Measurements from ENCODE around the genes SEC16B, CLEC20A, ANGPTL1, AXDND1 and TDRD5.

GRCh38 chr1:177969697-177970485 lies at the start of gene SEC16B:
TSS of gene SEC16B (minus strand) at chr1:177970058.
- PRO-cap, 3 experiments, result no peak in any of the 3 experiments
- RAMPAGE, long total RNA, result no peak
- RRBS, 2 experiments, result no CpG with 5 or more reads among the region's 14 CpGs

GRCh38 chr1:178098216-178098890 lies 4.4 kb downstream of the RASAL2 start:
- PRO-cap, 3 experiments, result no peak in any of the 3 experiments
- RAMPAGE, long total RNA, result no peak
- RRBS, 2 experiments, result no CpG with 5 or more reads among the region's 4 CpGs

DNA sequence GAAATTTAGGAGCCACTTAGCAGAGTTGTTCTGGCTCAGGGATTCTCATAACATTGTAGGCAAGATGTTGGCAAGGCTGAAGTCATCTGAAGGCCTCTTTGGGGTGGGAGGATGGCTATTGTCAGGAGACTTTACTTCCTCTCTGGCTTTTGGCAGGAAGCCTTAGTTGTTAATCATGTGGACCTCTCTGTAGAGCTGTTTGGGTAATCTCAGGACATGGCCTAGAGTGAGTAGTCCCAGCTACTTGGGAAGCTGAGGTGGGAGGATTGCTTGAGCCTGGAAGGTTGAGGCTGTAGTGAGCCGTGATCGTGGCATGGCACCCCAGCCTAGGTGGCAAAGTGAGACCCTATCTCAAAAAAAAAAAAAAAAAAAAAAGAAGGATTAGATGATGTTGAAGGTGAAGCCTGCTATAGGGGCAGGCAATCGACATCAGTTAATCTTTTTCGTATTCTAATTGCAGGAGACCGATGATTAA lies 40.2 kb downstream of the RASAL2 start:
- PRO-cap, 3 experiments, result no peak in any of the 3 experiments
- RAMPAGE, long total RNA, result no peak
- RRBS, 2 experiments, result no CpG with 5 or more reads among the region's 5 CpGs

GRCh38 chr1:178408950-178409337 lies 87.8 kb downstream of the CLEC20A start:
- PRO-cap, 3 experiments, result no peak in any of the 3 experiments
- RAMPAGE, long total RNA, result no peak
- RRBS, 2 experiments, result no CpG with 5 or more reads among the region's 2 CpGs

- PRO-cap, 3 experiments, result no peak in any of the 3 experiments
- RAMPAGE, long total RNA, result no peak
- RRBS, 2 experiments, result no CpG with 5 or more reads among the region's 5 CpGs
These were observed 8.5 kb downstream of the CLEC20A start for GRCh38 chr1:178488201-178488653.

- PRO-cap, 3 experiments, result no peak in any of the 3 experiments
- RAMPAGE, long total RNA, result no peak
- RRBS, 2 experiments, result 93% methylated on average over 7 of the region's 13 CpGs
These were observed at the start of gene CLEC20A for GRCh38 chr1:178496730-178497197. TSS of gene CLEC20A (minus strand) at chr1:178496964.

GRCh38 chr1:178550551-178551179 lies 37.8 kb downstream of the TEX35 start:
- PRO-cap, 3 experiments, result no peak in any of the 3 experiments
- RAMPAGE, long total RNA, result no peak
- RRBS, 2 experiments, result no CpG with 5 or more reads among the region's 9 CpGs

GRCh38 chr1:178608835-178609388 lies 96.0 kb downstream of the TEX35 start:
- PRO-cap, 3 experiments, result no peak in any of the 3 experiments
- RAMPAGE, long total RNA, result no peak
- RRBS, 2 experiments, result no CpG with 5 or more reads among the region's 3 CpGs

DNA sequence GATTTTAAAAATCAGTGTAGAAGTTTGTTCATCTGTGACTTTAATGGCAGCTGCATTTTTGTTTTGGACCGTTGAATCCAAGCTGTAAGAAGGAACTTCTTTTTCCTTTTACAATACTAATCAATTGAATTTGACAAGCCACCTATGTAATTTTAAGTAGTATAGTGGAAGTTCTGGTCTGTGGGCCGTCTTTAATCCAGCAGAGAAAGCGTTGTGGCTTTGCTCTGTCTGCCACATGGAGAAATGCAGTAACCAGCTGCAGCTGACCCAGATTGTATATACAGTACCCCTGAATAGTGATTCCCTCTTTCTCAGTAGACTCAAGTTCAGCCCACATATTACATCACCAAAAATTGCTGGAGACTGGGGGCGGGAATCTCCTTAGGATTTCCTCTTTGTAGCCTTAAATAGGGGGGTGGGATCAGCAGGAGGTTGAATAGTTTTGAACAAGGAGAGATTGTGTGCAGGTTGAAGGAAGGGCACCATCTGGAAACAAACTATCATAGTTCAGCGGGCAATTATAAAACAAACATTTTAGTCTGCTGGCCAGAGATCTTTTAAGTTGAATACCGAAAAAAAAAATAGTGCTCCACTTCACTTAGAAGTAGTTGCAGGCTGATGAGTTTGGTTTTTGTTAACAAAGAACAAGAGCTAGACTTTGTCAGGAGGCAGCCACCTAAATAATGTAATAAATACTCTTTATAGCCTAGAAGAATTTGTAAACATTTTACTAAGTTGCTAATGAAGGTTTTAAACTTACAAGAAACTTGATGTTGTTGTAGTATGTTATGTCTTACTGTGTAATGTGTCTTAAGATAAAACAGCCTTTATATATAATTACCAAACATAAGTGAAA lies at the start of gene ANGPTL1:
TSS of gene ANGPTL1 (minus strand) at position 285 of the 856 bp plus-strand sequence.
- PRO-cap, 3 experiments, result no peak in any of the 3 experiments
- RAMPAGE, long total RNA, result start-site peak on the minus strand centred at position 274 of the sequence, 49 bp wide, 229 and 132 reads in 2 replicates
- RRBS, 2 experiments, result no CpG with 5 or more reads among the region's 6 CpGs

- PRO-cap, 3 experiments, result peak in 1 of 3 experiments; most common plus-strand start chr1:178939588 (in 1); most common minus-strand start chr1:178939441 (in 1)
- RAMPAGE, long total RNA, result no peak
- RRBS, 2 experiments, result no CpG with 5 or more reads among the region's 21 CpGs
These were observed 68.2 kb upstream of the ANGPTL1 start for GRCh38 chr1:178938823-178939819.

DNA sequence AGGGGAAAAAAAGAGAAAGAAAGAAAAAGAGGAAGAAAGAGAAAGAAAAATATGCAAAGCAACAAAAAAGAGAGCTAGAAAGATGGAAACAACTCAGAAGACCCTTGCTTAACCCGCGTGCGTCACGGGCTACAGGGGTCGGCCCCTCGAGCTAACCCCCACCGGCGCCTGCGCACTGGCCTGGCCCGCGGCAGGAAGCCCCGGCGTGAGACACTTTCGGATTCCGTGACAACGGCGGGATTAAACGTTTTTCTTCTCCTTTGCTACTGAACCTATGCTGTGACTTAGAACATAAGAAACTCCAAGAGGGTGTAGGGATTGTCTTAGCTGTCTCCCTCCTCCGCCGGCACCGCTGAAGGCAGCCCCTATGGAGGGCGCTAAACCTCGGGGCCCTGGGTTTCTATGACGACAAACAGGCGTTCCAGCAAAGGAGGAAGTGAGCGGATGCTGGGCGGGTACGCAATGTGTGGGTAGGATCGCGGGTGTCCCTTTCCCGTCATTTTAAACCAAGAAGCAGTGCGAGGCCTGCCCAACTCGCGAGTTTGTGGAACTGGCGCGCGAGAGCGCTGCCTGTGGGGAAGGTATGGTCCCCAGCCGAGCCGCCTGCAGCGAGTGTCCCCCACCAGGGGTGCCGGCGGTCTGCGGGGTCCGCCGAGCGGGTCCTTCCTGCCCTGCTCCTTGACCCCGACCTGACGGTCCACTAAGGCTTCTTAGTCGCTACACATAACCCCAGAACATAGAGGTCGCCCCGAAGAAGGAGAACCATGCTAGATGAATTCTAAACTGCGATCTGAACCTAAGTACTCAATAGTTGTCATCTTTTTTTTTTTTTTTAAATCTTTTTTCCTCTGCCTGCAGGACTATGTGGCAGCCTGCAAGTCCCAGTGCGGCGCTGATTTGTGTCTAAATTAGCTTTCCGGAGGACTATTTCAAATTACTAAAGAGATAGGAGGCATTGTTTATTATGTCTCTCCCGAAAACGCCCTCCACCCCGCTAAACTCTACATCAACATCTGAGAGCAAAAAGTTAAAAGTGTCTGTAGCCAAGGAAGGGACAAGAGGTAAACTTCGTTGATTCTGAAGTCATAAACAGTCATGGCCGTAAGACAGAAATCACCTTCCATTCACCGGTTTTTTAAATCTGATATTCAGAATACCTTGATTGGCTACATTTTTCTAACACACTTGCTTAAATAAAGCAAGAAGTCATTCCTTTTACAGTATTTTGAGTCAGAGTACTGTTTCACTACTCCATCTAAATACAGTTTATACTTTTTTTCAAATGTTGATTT lies at the start of gene AXDND1:
TSS of gene AXDND1 (plus strand) at position 426 of the 1,292 bp plus-strand sequence.
- PRO-cap, 3 experiments, result peak in 3 of 3 experiments; most common plus-strand start position 181 of the sequence (in 2); most common minus-strand start position 354 of the sequence (in 1)
- RAMPAGE, long total RNA, result no peak
- RRBS, 2 experiments, result 2 to 3% methylated on average over 8 to 13 of the region's 62 CpGs

DNA sequence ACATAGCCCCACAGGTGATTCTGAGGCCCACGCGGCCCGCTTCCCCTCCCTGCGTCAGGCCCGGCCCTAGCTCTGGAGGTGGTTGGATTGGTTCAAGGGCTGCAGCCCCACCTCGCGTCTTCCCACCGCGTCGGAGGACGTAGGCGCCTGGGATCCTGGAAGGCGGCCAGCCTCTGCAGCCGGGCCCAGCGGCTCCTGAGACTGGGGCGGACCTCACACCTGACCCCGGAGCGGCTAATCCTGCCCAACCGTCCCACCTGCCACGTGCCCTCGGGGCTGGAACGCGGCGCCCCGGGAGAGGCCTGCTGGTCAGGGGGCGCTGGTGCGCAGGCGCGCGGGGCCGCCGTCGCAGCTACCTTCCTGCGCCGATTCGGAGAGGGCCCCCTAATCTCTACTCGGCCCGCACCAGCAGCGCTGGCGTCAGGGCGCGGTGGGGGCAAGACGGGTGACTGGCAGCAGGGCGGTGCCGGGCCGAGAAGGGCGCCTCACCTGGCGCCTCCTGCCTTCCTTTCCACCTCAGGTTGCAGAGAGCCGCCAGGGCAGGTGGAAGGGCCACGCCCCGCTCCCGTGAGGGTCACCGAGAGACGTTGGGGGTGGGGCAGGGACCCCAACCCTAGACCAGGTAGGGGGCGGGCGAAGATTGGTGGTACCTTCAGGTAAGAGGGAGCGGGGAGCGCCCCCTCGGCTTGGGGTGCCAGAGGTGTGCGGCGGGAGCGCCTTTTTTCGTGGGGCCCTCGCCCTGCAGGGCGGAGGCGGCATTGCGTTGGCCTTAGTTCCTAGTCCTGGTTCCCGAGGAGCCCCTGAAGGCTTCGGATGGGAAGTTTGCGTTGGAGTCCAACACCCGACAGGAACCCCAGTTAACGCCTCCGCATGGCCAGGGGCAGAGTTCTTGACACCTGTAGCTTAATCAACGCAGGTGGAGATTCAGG lies at the start of gene TDRD5:
TSS of gene TDRD5 (plus strand) at position 329 of the 929 bp plus-strand sequence.
- PRO-cap, 3 experiments, result no peak in any of the 3 experiments
- RAMPAGE, long total RNA, result no peak
- RRBS, 2 experiments, result 3% methylated on average over 14 of the region's 74 CpGs

DNA sequence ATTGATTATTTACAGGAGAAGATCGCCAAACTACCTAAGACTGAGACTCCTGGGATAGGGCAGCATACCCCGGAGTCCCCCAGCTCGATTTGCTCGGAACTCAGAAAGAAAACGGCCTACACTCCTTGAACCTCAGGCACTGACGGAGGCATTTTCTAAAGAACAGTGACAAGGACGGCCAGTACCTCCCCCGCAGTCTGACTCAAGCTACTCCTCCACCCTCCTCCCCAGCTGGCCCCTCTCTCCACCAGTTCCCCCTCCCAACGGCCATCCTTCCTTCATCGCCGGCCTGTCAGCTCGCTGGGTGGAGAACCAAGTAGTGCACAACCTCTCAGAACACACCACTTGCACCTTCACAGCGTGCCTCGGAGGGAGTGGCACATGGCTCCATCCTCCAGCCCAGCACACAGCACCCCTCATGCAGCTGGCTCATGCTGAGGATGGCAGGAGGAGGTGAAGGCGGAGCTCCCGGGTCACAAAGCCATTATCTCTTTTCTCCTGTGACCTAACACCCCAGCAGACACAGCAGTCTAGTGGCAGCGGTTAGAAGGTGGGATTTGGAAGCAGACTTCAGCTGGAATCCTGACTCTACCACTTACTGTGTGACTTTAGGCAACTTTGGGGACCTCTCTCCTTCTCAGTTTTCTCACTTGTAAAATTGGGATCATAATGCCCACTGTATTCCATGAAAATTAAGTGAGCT lies 58.8 kb downstream of the TOR1AIP2 start:
- PRO-cap, 3 experiments, result no peak in any of the 3 experiments
- RAMPAGE, long total RNA, result no peak
- RRBS, 2 experiments, result no CpG with 5 or more reads among the region's 17 CpGs

DNA sequence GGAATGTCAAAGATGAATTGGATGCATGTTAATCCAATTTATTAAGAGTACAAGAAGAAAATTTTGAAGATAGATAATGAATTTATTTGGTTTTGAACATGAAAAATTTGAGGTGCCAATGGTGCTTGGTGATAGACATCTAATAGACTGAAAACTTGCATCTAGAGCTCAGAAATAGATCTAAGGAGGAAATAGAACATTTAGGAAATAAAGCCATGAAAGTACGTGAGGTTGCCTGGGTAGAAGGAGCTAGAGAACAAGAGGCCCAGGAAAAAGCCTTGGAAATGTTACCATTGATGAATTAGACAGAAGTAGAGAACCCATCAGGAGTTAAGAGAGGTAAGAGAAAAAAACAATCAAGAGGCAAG lies 21.0 kb downstream of the CEP350 start:
- PRO-cap, 3 experiments, result no peak in any of the 3 experiments
- RAMPAGE, long total RNA, result no peak
- RRBS, 2 experiments, result no CpG with 5 or more reads among the region's 1 CpG

- PRO-cap, 3 experiments, result no peak in any of the 3 experiments
- RAMPAGE, long total RNA, result no peak
- RRBS, 2 experiments, result no CpG with 5 or more reads among the region's 2 CpGs
These were observed 65.8 kb downstream of the CEP350 start for GRCh38 chr1:180020048-180021095.

GRCh38 chr1:180031176-180031462 lies 76.5 kb downstream of the CEP350 start:
- PRO-cap, 3 experiments, result no peak in any of the 3 experiments
- RAMPAGE, long total RNA, result no peak
- RRBS, 2 experiments, result no CpG with 5 or more reads among the region's 1 CpG

DNA sequence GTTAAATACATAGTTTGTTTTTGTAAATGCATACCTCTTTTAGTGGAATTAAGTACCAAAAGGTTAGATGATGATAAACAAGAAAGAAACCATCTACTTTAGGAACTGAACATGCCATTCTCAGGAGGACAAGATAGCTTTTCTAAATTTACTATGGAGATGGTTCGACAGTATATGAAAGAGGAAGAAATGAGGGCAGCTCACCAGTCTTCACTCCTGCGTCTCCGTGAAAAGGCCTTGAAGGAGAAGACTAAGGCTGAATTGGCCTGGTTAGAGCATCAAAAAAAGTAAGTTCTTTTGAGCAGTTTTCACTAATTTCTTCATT lies 99.0 kb downstream of the CEP350 start:
- PRO-cap, 3 experiments, result no peak in any of the 3 experiments
- RAMPAGE, long total RNA, result no peak
- RRBS, 2 experiments, result no CpG with 5 or more reads among the region's 3 CpGs

GRCh38 chr1:180177437-180177887 lies 22.8 kb downstream of the QSOX1 start:
- PRO-cap, 3 experiments, result no peak in any of the 3 experiments
- RAMPAGE, long total RNA, result no peak
- RRBS, 2 experiments, result no CpG with 5 or more reads among the region's 2 CpGs

GRCh38 chr1:180190992-180192018 lies 36.6 kb downstream of the QSOX1 start:
- PRO-cap, 3 experiments, result no peak in any of the 3 experiments
- RAMPAGE, long total RNA, result no peak
- RRBS, 2 experiments, result 98 to 99% methylated on average over 3 to 4 of the region's 27 CpGs

- PRO-cap, 3 experiments, result no peak in any of the 3 experiments
- RAMPAGE, long total RNA, result no peak
- RRBS, 2 experiments, result no CpG with 5 or more reads among the region's 3 CpGs
These were observed 29.7 kb upstream of the LHX4 start for GRCh38 chr1:180200361-180200803.

Data from skeletal muscle tissue (tissue), 7 donors.